ENCODE measurements around the gene CABLES1.

GRCh38 chr18:13761884-13762412 lies 35.5 kb downstream of the RNMT start:
- PRO-cap: no peak
- RAMPAGE, long total RNA, 2 experiments: no peak in any of the 2 experiments

GRCh38 chr18:14941214-14941550 lies 193.2 kb downstream of the ANKRD30B start:
- PRO-cap: no peak
- RAMPAGE, long total RNA, 2 experiments: no peak in any of the 2 experiments

DNA sequence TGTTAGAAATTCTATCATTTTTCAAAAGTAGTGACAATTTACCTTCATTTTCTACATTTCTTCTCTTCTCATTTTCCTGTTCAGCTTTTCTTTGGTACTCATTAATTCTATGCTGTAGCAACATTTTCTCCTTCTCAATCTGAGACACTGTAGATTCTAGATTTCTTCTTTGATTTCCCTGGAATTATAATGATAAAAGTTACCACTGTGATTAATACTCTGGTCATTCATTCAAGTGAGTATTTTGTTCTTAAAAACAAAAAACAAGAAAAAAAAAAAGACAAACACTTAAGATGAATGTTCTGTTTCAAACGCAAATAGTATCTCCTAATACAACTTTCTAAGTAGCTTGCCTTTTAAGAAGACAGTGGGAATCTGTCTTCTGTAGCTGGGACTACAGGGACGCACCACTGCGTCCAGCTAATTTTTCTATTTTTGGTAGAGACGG lies 103.6 kb downstream of the ROCK1 start:
- PRO-cap: no peak
- RAMPAGE, long total RNA, 2 experiments: start-site peak on the minus strand in 1 of 2 experiments, centred at position 109 of the sequence, 25 reads per replicate

DNA sequence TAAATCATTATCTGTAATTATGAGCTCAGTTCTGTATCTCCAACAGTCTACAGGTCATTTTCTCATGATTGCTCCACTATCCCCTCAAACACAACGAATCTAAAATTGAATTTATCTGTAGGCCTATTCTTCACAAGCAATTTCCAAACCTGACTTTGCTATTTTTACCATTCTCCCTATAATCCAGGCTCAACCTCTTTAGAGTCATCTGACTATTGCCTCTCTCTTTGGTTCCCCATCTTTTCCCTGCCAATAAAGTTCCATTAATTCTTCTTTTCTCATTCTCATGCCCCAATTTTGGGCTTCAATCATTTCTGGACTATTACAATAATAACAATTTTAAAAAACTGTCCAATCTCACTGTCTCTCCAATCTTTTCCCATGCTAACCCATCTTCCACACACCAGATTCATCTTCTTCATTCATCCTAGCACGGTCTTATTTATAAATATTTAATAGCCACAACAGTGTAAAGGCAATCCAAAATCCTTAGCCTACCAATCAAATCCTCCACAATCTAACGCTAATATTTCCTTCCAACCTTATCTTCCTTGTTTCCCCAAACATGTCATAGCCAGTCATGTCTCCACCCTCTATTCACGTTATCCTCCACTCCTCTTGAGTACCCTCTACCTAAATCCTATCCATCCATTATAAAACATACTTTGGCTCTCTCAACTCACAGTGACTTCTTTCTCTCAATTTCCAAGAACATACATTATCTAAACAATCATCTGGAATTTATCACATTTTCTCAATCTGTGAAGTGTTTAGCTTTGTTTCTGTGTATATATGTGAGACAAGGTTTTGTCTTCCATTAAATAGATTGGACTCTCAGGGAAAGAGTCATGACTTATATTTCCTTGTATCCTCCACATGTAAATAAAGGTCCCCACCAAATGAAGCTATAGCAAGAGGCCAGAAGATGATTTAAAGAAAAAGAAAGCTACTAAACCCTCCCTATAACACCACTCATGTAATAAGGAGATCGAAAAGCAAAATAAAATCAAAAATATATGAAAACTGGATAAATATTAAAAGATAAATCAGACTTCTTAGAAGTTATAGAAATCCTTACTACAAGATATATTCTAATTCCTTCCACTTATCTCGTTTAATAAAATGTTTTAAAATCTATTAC lies 2.8 kb downstream of the ROCK1 start:
- PRO-cap: no peak
- RAMPAGE, long total RNA, 2 experiments: start-site peak on the minus strand in 1 of 2 experiments, centred at positions 192 to 924 of the sequence, 5 to 6 reads per replicate

DNA sequence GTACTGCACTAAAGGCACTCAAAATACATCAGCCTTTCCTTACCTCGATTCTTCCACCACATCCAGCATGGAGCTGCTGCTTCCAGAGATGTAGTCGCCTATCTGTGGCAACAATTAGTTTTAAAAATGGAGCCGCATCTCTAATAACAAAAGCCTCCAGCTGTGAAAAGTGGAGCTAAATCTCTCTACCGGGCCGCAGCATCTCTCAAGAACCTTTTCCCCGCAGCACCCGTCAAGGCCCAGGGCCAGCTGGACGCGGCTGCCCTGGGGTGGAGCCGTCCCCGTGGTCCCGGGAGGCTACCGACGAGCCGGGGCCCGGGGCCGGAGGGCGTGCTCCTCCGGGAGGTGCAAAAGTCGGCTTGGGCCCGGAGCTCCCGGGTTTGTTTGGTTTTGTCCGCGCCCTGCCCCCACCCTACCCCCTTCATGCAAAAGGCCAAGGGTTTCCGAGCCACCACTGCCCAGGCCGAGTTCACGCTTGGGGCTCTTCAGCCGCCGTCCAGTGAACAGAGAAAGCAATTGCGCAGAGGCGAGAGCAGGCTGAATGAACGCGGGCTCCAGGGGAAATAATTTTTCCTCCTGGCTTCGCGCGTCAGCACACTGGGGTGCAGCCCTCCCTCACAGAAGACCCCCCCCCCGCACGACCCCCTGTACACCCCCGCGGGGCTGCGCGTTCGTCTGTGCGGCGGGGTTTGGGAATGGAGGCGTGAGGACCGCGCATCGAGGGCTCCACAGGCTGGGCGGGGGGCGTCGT lies 623 bp upstream of the GREB1L start:
- PRO-cap: no peak
- RAMPAGE, long total RNA, 2 experiments: no peak in any of the 2 experiments

DNA sequence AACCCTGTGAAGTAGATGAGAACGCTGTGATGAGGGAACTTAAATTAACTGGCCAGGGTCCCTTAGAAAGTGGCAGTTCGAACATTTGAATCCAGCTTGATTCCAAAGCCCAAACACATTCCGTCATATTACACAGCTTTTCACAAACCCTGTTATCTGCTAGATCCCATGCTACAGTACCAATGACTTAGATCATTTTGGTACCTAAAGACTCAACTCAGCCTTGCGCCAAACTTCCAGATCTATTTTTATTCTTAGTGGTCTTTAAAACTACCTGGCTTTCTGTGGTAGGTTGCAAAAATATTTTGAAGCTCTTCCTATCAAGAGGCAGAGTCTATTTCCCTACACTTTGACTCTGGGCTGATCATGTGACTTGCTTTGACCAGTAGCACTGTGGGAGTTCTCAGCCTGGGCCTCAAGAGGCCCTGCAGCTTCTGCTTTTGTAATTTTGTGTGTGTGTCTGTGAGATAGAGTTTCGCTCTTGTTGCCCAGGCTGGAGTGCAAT lies 5.3 kb downstream of the ABHD3 start:
- PRO-cap: no peak
- RAMPAGE, long total RNA, 2 experiments: no peak in any of the 2 experiments

- PRO-cap: no peak
- RAMPAGE, long total RNA, 2 experiments: no peak in any of the 2 experiments
Observed at GRCh38 chr18:21741884-21742247, 1.3 kb downstream of the MIB1 start.

- PRO-cap: no peak
- RAMPAGE, long total RNA, 2 experiments: no peak in any of the 2 experiments
Observed at GRCh38 chr18:21831231-21831903, 90.8 kb downstream of the MIB1 start.

DNA sequence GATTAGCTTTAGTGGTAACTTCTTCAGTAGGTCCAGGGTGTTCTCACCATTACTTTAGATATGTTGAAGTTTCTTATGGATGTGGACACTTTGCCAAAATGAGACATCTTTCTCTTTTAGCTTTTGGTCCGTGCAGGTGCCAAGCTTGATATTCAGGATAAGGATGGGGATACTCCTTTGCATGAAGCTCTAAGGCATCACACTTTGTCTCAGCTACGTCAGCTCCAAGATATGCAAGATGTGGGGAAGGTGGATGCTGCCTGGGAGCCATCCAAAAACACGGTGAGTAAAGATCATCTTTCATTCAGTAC lies 103.3 kb downstream of the MIB1 start:
- PRO-cap: no peak
- RAMPAGE, long total RNA, 2 experiments: no peak in any of the 2 experiments

GRCh38 chr18:22168231-22168970 lies 988 bp upstream of the GATA6 start:
- PRO-cap: bidirectional peak, plus-strand start at chr18:22168605, minus-strand start at chr18:22168466
- RAMPAGE, long total RNA, 2 experiments: start-site peak on the minus strand in 1 of 2 experiments, at chr18:22168422-22168481 at its widest, 11 reads per replicate

- PRO-cap: bidirectional peak, plus-strand start at chr18:22170418, minus-strand start at chr18:22169723; bidirectional peak, plus-strand start at chr18:22171016, minus-strand start at chr18:22170791
- RAMPAGE, long total RNA, 2 experiments: no peak in any of the 2 experiments
Observed at GRCh38 chr18:22169952-22170983, 879 bp downstream of the GATA6 start.

- PRO-cap: bidirectional peak, plus-strand start at chr18:22176974, minus-strand start at chr18:22176725
- RAMPAGE, long total RNA, 2 experiments: no peak in any of the 2 experiments
Observed at GRCh38 chr18:22176369-22177569, 7.4 kb downstream of the GATA6 start.

GRCh38 chr18:22191678-22192366 lies 22.4 kb downstream of the GATA6 start:
- PRO-cap: no peak
- RAMPAGE, long total RNA, 2 experiments: no peak in any of the 2 experiments

GRCh38 chr18:22206845-22207613 lies 37.6 kb downstream of the GATA6 start:
- PRO-cap: no peak
- RAMPAGE, long total RNA, 2 experiments: no peak in any of the 2 experiments

DNA sequence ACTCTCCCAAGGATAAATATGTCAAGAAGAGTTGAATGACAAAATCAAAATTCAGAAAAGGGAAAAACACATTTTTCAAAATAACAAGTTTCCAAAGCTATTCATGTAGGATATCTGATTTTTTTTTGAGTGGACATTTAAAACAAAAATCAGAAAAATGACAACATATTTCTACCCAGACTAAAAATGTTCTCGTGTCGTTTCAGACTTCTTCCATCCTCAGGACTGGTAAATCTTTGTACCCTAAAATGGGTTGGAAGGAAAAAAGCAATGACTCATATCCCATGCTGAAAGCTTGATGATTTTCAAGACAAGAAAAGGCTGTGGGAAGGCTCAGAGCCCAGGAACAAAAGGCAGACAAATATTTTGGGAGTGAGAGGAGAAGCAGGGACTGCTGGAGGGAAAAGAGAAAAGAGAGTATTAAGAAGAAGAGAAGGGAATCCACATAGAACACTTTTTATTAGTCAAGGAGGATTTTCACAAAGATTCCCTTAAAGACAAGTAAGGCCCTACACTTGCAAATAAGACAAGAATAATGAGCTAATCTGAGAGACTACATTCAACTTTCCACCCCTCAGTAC lies 77.0 kb upstream of the CTAGE1 start:
- PRO-cap: no peak
- RAMPAGE, long total RNA, 2 experiments: no peak in any of the 2 experiments

DNA sequence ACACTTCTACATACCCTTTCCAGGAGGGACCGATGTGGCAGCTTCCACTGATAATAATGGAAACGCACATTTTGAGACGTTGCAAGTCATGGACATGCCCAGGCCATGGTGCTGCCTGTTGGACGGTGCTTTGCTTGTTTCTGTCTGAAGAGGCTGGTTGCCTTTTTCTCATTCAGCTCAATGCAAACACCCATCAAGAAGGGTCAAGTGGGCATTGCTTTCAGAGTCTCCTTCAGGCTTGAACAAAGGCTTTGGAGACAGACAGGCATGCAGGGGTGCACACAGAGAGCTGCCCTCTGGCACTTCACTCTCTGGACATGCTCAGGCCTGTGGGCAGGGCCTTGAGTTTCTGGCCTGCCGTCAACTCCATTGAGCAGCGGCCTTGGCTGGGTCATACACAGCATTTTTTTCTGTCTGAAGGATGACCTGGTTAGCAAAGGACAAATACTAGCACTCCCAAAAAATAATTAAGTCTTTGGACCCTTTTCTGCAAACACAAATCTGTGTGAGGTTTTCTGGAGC lies 124.5 kb upstream of the CTAGE1 start:
- PRO-cap: no peak
- RAMPAGE, long total RNA, 2 experiments: no peak in any of the 2 experiments

GRCh38 chr18:22689568-22690124 lies 243.5 kb upstream of the RBBP8 start:
- PRO-cap: no peak
- RAMPAGE, long total RNA, 2 experiments: no peak in any of the 2 experiments

DNA sequence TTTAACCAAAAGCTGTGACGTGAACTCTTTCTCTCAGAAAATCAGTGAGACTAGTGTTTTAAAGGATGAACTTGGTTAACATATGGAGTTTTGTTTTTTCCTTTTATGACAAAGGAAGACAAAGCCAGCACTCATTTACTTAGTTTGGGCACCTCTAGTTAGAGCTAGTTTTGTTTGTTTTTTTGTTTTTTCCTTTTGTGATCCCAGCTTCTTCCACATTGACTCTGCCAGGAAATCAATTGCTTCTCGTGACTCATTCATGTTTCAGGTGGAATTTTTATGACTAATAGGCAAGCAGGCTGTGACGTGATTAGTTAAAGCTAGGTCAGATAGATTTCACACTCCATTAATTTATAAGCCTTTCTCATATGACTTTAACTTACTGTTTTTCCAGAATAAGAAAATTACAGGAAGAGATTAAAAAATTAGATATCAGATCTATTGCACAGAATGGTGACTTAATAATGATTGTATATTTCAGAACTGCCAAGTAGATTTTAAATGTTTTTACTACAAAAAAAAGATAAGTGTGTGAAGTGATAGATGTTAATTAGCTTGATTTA lies 45.3 kb downstream of the RBBP8 start:
- PRO-cap: no peak
- RAMPAGE, long total RNA, 2 experiments: no peak in any of the 2 experiments

GRCh38 chr18:23099454-23100060 lies 35.7 kb upstream of the CABLES1 start:
- PRO-cap: no peak
- RAMPAGE, long total RNA, 2 experiments: no peak in any of the 2 experiments

GRCh38 chr18:23135305-23135607 lies at the start of gene CABLES1:
CABLES1 (plus strand) TSS chr18:23135485.
- PRO-cap: bidirectional peak, plus-strand start at chr18:23135416, minus-strand start at chr18:23135341; bidirectional peak, plus-strand start at chr18:23135487, minus-strand start at chr18:23135534
- RAMPAGE, long total RNA, 2 experiments: no peak in any of the 2 experiments